Sternocleidomastoid (tissue), 1 donor: ENCODE measurements around a stretch of chr7.

GRCh38 chr7:158777709-158778386 lies 51.5 kb downstream of the ESYT2 start:
- PRO-cap = no peak

DNA sequence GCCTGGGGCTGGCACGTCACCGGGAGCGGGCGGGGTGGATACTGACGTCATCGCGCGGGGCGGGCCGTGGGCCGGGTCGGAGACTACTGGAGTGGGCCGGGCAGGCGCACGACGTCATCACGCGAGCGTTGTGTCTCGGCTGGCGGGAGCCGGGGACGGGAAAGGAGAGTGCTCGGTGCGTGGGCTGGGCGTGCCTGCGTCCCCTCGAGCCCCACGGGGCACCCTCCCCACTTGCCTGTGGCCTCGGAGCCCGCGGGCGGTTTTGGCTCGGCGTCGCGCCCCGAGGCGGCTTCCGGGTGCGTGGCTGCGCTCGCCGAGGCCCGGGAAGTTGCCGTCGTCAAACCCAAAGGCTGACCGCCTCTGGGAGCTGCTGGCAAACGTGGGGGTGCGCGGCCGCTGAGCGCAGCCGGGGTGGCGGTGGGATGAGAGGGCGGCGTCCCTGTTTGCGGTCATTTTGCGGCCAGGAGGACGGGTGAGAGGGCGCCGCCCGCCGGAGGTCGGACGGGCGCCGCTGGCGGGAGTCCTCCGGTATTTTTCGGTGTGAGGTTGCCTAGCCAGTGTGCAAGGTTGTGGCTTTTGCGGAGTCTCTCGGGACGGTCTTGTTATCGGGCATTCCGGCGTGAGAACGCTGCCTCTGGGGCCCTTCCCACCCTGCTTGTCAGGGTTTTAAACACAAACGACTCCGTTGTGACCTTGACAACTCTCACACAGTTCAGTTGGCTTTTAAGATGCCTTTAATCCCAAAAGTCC lies 452 bp upstream of the ESYT2 start:
- PRO-cap = bidirectional peak, plus-strand start at position 131 of the sequence, minus-strand start outside the sequence; bidirectional peak, plus-strand start at position 570 of the sequence, minus-strand start at position 601 of the sequence

- PRO-cap = unidirectional peak, plus-strand start at chr7:159031799
Observed at GRCh38 chr7:159031692-159032067, 113.0 kb downstream of the VIPR2 start.

GRCh38 chr7:159061473-159062072 lies 83.1 kb downstream of the VIPR2 start:
- PRO-cap = no peak

- PRO-cap = no peak
Observed at GRCh38 chr7:159062462-159062939, 82.2 kb downstream of the VIPR2 start.

DNA sequence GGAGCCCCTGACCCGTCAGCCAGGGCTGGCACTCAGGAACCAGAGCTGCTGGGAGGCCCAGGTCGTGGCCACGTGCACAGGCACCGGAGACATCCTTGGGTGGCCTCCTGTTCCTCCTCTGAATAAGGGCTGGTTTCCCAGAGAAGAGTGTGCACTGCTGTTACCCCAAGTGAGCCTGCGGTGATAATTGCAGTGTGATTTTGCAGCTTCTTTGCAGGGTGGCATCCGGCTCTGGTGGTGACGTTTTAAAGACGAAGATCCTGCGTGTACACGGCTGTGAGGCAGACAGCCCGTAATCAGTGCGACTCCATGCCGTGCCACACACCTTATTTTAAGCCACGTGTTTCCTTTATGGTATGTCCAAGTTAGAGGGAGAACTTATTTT lies 50.3 kb downstream of the VIPR2 start:
- PRO-cap = no peak

- PRO-cap = no peak
Observed at GRCh38 chr7:159096209-159096803, 48.4 kb downstream of the VIPR2 start.

DNA sequence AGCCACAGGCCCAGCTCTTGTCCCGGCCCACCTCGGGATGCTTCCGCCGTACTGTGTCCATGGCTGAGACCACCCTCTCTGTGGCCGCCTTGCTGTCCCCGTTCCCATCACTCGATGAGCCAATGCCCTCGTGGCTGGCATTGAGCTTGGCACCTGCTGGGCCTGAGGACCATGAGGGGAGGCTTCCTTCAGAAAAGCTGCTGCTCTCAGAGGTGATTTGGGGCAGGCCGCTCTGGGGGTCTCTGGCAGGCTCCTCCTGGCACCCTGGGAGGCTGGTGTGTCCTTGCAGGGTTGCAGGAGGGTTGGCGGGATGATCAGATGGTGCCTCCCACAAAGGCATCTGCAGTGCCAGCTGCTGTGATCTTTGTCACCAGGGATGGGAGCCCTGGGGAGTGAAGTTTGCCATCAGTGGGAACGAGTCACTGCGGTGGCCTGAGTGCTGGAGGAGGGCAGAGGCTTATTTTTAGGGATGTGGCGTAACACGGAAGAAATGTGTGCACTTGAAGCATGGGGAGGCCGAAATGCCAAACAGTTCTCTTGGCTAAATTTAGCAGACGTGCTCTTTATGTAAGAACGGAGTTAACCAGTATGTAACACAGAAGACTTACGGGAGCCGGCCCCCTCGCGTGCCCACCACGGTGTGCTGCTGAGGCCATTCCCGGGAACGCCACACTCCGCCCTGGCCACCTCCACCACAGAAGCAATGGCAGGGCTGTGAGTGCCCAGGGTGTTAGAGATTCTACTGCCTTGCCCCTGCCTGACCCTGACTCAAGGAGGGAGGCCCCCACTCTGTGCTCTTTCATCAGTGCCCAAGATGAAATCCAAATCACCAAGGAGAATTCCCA lies 47.6 kb downstream of the VIPR2 start:
- PRO-cap = no peak